Myometrial cell (primary cell): ENCODE data around the genes SLC44A5, ASB17, ST6GALNAC5 and NEXN.

DNA sequence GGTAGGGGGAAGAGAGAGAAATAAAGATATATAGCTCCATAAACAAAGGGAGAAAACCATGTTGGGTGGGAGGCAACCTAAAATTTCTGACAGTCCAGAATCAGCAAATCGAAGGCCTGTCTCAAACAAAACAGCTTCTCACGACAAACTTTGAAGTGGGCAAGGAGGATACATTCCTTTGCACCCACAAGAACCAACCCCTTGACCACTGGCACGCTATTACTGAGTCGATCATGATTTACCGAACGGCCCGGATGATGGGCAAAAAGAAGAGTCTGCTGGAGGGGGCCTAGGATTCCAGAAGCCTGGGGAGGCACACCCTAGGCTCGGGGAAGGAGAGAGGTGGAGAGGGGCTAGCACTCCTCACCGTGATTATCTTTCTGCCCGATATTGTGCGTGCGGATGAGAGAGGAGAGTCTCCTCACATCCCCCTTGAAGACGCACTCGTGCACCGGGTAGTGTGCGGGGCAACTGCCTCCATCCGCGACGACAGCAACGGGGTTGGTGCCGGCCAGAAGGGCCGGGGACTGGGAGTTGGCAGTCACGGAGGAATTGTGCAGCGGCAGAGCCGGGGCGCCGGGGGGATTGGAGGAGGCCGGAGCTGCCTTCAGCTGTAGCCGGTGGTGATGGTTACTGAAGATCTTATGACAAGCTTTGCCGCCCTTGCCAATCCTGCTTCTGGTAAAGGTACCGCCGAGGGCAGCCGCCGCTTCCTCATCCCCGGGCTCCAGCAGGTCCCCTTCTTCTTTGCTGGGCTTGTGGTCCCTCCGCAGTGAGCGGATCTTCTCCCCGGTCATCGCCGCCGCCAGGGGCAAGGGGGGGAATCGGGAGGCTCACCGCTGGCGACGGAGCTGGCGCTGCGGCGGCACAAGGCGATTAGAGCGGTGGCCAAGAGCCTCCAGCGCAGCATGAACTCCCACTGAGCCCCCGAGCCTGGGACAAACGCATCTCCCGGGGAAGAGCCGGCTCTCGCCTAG, 622 bp downstream of the ANKRD13C start:
- RAMPAGE, long total RNA, result no peak

- RAMPAGE, long total RNA, result no peak
These were observed 557.2 kb upstream of the ZRANB2 start for GRCh38 chr1:71638046-71638510.

GRCh38 chr1:74467754-74468434, 44.5 kb downstream of the LRRC53 start:
- RAMPAGE, long total RNA, result no peak

- RAMPAGE, long total RNA, result no peak
These were observed 401 bp downstream of the CRYZ start for GRCh38 chr1:74732367-74732931.

- RAMPAGE, long total RNA, result no peak
These were observed at the start of gene SLC44A5 for GRCh38 chr1:75610919-75611501. TSS of gene SLC44A5 (minus strand) at chr1:75611114.

DNA sequence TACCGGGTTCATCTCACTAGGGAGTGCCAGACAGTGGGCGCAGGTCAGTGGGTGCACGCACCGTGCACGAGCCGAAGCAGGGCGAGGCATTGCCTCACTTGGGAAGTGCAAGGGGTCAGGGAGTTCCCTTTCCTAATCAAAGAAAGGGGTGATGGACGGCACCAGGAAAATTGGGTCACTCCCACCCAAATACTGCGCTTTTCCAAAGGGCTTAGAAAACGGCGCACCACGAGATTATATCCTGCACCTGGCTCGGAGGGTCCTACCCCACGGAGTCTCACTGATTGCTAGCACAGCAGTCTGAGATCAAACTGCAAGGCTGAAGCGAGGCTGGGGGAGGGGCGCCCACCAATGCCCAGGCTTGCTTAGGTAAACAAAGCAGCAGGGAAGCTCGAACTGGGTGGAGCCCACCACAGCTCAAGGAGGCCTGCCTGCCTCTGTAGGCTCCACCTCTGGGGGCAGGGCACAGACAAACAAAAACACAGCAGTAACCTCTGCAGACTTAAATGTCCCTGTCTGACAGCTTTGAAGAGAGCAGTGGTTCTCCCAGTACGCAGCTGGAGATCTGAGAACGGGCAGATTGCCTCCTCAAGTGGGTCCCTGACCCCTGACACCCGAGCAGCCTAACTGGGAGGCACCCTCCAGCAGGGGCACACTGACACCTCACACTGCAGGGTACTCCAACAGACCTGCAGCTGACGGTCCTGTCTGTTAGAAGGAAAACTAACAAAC, 46.5 kb upstream of the ACADM start:
- RAMPAGE, long total RNA, result no peak

- RAMPAGE, long total RNA, result no peak
These were observed 2.3 kb downstream of the RABGGTB start for GRCh38 chr1:75788279-75788761.

GRCh38 chr1:75932279-75932600, at the start of gene ASB17:
TSS of gene ASB17 (minus strand) at chr1:75932404.
- RAMPAGE, long total RNA, result no peak

DNA sequence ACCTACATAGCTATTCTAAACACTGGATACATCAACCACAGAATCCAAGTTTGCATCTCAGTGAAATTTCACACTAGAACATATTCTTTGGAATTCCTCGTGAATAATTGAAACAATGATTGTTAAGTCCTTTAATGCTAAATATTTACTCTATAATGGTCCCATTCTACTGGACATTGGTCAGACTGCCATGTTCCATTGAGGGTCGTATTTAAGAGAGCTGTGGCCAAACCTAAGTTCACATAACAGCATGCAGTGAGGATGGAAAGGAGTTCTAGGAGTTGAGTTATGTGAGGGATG, 44.6 kb downstream of the ST6GALNAC3 start:
- RAMPAGE, long total RNA, result no peak

DNA sequence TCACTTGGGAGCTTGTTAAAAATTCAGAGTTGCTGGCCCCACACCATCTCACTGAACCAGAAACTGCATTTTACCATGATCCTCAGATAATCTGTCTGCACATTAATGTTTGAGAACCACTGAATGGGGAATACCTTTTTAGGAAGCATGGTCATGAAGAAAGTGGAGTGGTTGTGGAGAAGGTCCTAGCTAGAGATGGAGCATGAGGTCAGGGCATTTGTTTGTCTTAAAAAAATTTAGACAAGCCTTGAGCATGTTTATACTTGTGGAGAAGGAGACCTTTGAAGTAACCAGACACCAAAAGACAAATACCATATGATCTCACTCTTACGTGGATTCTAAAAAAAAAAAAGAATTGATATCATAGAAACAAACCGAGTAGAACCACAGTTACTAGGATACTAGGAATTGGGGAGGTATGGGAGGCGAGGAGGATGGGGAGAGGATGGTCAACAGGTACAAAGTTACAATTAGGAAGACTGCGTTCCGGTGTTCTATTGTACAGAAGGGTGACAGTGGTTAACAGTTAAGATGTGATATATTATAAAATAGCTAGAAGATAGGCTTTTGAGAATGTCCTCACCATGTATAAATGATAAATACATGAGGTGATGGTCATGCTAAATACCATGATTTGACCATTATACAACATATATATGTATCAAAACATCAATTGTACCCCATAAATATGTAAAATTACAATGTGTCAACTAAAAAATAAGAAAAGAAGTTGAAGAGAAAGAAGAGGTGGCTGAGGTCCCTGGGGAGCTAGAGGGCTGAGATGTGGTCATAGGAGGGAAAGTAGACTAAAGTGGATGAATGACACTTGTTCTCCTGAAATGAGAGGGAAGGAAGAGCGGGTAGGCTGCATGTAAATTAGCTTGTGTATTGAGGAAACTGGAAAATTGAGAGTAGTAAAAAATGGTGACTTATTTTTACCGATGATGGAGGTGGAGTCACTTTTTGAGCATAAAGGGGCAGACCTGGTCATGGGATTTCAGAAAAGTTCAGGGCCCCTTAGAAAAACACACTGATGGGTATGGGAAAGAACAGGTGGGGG, 116.7 kb downstream of the ST6GALNAC3 start:
- RAMPAGE, long total RNA, result no peak

DNA sequence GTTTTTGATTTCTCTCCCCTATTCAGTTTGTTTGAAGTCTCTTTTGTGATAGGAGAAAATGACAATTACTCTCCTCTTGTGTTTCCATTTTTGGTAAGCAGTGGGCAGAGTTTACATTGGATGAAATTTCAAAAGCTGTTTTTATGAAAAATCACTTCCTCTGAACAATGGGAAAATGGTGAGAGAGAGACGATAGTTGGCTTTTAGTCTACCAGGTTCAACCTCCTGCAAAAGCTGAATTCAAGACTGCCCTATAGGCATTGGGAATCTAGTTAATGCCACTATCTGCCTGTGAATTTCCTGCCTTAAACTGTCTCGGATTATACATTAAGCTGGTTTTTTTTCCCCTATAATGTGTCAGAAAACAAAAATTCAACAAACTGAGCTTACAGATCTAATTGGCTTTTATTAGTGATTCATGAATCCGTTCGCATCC, 179.8 kb downstream of the ST6GALNAC3 start:
- RAMPAGE, long total RNA, result no peak

GRCh38 chr1:76867154-76868108, at the start of gene ST6GALNAC5:
TSS of gene ST6GALNAC5 (plus strand) at chr1:76867480.
- RAMPAGE, long total RNA, result no peak

GRCh38 chr1:77888340-77889331, at the start of gene NEXN:
TSS of gene NEXN (plus strand) at chr1:77888624.
- RAMPAGE, long total RNA, result start-site peak on the plus strand at chr1:77888388-77888687, 1,649 and 699 reads in 2 replicates

DNA sequence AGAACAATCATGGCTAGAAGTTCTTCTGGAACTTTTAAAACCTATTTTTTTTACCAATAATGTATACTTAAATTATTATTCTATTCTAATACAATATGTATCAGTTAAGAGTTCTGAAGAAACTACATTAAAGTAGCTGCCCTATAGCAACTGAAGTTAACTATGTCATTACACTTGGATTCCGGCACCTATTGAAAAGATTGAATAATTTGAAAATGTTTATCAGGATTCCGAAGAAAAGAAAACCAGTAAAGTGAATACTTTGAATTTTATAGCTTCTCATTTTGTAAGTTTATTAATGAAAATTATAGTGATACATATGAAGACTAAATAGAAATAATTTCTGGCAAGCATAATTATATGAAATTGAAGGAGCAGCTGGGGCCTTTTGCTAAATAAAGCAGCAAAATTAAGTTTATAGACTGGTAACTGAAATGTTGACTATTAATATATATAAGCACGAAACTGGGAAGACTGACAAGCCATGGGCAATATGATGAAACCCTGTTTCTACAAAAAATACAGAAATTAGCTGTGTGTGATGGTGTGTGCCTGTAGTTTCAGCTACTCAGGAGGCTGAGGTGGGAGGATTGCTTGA, 14.9 kb downstream of the NEXN start:
- RAMPAGE, long total RNA, result no peak

GRCh38 chr1:77917907-77918379, 29.5 kb downstream of the NEXN start:
- RAMPAGE, long total RNA, result no peak

- RAMPAGE, long total RNA, result no peak
These were observed 97.9 kb downstream of the GIPC2 start for GRCh38 chr1:78143472-78144260.

DNA sequence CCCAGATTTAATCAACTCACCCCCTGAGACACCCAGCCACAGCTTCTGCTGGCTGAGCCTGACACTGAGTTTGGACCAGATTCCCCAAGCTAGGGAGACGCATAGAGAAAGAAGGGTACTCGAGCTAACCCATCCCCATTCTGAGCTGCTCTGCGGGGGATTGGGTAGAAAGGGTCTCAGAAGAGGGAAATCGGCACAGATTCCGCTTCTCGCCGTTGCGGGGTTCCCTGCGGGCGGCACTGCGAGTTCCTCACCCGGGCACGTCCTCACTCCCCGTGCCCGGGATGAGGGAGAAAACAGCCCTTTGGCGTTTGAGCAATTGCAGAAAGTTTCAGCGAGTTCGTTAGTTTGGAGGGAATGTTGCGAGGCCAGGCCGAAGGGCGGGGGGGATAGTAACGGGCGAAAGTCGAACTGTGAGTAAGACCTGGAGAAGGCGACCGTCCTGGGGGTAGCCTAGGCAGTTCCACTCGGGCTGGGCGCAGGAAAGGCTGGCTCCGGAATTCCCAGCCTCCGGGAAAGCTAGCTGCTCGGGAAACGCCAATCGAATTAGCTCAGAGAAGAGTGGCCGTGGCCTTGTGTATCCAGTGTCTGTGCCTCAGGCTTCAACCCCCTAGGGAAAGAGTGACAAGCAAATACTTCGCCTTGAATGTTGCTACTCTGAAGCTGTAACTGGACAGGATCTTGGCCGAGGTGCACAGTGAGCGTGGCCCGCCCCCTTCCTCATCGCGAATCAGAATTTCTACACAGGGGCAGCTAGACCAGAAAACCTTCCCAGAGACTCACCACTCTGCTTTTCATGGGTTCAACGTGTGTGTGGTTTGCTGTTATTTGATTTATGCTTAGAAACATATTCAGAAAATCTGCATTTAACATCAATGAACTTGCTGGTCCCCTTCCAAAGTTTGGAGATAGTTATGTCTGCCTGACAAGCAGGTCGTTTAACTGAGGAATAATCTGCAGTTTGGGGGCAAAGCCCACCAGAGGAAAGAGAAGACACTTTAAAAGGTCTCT, 819 bp downstream of the PTGFR start:
- RAMPAGE, long total RNA, result no peak

GRCh38 chr1:83508328-83508822, 490.6 kb downstream of the TTLL7 start:
- RAMPAGE, long total RNA, result no peak

DNA sequence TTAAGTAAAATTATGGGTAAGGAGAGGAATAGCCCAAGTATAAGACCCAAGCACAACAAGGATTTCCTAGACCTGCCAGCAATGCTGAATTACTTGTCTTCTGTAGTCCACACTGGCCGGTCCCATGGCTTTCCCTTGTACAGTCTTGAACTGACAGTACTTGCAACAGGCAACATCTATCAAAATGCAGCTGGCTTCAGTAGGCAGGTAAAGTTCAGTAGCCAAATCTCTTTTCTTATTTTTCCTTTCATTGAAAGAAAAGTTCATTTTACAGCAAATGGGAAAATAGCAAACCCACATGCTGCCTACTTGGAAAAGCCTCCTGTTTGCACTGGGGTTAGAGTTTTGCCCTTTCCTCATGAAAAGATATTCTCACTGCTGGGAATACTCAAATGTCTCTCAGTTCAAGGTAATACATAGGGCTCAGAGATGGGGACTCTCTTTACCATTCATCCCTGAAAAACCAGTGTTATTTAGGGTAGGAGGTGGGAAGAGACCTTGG, 222.8 kb downstream of the TTLL7 start:
- RAMPAGE, long total RNA, result no peak

DNA sequence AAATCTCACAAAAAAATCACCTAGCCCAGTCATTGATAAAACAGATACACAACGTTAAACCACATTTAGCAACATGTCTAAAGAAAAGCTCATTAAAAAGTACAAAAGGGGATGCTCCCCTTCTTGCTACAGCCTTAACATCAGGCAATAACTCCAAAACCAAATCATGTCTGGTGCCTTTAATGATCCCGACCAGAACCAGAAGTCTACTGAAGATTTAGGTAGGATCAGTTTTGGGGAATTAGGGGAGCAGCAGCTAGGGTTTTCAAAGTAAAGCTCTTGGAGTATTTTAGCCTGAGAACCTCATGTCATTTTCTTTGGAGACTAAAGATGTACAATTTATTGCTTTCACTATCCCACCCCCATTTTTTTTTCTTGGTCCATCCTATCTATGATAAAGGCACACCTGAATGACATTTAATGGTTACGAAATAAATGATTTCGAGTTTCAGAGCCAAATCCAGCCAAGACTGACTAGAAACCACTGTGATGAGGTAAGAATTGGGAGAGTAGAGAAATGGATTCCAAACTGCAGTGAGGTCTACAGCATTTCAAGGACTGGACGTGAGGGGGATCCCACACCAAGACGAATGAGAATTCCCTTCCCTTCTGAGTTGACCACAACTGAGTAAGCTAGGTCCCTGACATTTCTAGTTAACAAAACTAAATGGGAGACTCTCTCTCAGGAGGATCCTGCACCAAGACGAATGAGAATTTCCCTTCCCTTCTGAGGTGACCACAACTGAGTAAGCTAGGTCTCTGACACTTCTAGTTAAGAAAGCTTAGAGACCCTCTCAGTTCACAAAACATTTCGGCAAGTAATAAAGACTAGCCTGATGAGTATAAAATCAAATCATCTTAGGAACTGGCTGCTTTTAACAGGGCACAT, 1.8 kb upstream of the SPATA1 start:
- RAMPAGE, long total RNA, result no peak